ENCODE measurements around a stretch of chr10.

DNA sequence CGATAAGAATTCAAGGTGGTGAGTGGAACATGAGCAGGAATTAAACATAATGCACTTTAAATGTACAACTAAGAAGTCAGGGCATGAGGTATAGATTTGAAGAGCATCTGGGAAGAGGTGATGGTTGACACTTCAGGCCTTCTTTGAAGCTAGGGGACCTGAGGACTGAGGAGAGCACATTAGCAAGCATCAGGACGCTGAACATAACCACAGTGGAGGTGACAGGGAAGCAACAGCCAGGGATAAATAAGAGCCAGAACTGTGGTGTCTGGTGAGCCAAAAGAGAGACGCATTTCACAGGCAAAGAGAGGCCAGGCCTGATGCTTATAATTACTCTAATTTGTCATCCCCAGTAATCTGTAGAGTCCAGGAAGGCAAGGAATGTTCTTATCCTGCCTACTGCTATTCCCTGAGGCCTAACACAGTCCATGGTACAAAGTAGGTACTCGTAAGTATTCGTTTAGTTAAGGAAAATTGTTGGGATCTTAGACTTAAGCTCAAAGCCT, 10.4 kb upstream of the FAS start:
- PRO-cap, result no peak
- RAMPAGE, long total RNA, 4 experiments, result no peak in any of the 4 experiments

DNA sequence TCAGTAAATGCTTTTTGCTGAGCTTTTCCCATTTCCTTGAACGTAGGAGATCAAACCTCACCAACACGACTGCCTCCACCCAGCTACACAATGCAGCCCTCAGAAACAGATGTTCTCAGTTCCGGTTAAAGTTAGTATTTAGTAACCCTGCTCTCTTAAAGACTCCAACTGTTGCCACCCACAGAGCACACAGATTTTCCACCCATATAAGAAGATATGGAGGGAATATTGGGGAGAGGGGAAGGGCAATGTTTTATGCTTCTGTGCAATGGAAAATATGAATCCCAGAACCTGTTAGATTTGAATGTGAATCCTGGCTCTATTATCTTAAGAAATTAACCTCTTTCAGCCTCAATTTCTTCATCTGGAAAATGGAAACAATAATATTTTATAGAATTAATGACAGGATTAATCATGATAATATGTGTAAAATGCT, 96.8 kb downstream of the FAS start:
- PRO-cap, result no peak
- RAMPAGE, long total RNA, 4 experiments, result no peak in any of the 4 experiments

- PRO-cap, result no peak
- RAMPAGE, long total RNA, 4 experiments, result no peak in any of the 4 experiments
These were observed 20.5 kb downstream of the IFIT3 start for GRCh38 chr10:89348266-89348775.

DNA sequence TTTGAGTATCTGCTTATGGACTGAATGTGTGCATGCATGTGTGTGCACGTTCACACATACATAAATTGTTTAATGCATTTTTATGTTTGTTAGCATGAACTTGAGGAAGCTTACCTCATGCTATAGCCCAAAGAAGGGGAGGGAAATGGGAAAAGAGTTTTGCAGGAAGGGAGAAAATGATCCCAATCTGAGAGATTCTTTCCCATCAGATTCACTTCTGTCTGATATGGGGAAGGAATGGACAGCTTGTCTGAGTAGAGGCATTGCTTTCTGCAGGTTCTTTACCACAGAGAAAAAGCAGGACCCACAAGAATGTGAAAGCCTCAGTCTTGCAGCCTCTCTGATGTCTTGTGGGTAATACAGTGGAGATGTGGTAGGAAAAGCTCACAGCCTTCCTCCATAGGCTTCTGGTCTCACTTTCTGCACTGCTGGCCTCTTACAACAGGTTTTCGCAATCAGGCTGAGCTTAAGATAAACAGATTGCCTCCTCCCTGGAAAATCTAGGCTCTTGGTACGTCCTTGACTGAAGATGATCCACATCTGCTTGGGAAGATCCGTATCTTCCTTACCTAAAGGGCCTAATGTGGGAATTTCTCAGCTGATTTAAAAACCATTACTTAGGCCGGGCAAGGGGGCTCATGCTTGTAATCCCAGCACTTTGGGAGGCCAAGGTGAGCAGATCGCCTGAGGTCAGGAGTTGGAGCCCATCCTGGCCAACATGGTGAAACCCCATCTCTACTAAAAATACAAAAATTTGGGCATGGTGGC, 592 bp downstream of the IFIT1 start:
- PRO-cap, result no peak
- RAMPAGE, long total RNA, 4 experiments, result no peak in any of the 4 experiments

- PRO-cap, result no peak
- RAMPAGE, long total RNA, 4 experiments, result no peak in any of the 4 experiments
These were observed 23.3 kb upstream of the SLC16A12 start for GRCh38 chr10:89558551-89559268.

GRCh38 chr10:89837324-89838445, 136.3 kb downstream of the KIF20B start:
- PRO-cap, result bidirectional peak, plus-strand start at chr10:89837798, minus-strand start at chr10:89837816
- RAMPAGE, long total RNA, 4 experiments, result no peak in any of the 4 experiments

- PRO-cap, result no peak
- RAMPAGE, long total RNA, 4 experiments, result no peak in any of the 4 experiments
These were observed 56.3 kb upstream of the PCGF5 start for GRCh38 chr10:91164272-91164381.

DNA sequence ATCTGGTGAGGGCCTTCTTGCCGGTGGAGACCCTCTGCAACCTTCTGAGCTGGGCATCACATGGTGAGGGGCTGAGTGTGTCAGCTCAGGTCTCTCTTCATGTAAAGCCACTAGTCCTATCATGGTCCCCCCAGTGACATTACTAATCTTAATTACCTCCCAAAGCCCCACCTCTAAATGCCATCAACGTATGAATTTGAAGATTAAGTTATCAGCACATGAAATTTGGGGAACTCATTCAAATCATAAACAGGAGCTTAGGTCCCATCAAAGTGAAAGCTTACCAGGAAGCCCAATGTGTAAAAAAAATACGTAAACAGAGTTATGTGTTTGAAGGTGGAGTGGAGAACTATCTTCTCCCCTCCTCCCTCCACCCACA, 19.3 kb upstream of the PCGF5 start:
- PRO-cap, result no peak
- RAMPAGE, long total RNA, 4 experiments, result no peak in any of the 4 experiments

DNA sequence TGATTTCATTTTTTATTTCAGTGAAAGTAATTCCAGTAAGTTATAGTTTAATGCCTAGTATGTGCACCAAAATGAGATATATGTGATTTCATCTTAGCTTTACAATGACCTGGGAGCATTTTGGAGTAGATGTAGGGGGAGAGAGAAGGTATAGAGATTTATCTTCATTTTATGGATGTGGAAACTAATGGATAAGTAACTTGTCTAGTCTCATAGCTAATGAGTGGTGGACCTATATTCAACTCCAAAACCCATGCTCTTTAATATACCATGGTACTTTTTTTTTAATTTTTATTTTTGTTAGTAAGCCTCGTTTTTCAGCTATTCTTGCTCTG, 3.2 kb downstream of the PCGF5 start:
- PRO-cap, result no peak
- RAMPAGE, long total RNA, 4 experiments, result no peak in any of the 4 experiments

GRCh38 chr10:91231619-91232919, 11.6 kb downstream of the PCGF5 start:
- PRO-cap, result no peak
- RAMPAGE, long total RNA, 4 experiments, result start-site peak on the plus strand in 1 of 4 experiments, at chr10:91231961-91232053 at its widest, 6 reads per replicate

DNA sequence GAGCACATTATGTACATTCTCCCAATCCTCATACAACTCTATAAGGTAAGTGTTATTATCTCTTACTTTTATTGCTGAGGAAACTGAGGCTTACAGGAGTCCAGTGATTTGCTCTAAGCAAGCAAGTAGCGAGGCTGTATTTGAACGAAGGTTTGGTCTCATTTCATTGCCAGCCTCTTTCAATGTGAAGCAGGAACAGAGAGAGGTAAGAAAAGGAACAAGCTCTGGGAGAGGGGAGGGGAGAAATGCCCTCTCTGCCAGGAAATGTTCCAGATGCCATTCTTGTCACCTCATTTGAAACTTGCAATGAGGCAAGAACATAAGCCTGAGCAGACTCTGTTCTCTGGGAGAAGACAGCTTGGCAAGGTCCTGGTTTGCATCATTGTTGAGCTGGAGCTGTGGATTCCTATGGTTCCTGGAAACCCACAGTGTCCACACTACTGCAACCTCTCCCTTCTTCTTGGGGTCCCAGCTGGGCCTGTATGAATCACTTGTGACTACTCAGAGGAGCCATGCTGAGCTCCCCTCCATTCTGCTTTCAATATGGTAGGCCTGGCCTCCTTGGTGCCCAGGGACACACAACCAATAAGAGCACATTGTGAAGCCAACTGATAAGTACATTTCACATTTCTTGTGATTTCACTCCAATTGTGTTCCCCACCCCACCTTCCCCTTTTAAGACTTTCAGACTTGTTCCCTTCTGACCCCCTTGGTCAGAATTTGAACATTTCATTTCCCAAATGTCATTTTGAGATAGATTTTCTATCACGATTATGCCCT, 60.8 kb upstream of the HECTD2 start:
- PRO-cap, result no peak
- RAMPAGE, long total RNA, 4 experiments, result no peak in any of the 4 experiments

GRCh38 chr10:91598523-91598983, 34.3 kb downstream of the PPP1R3C start:
- PRO-cap, result no peak
- RAMPAGE, long total RNA, 4 experiments, result no peak in any of the 4 experiments

GRCh38 chr10:91631101-91631614, 1.7 kb downstream of the PPP1R3C start:
- PRO-cap, result no peak
- RAMPAGE, long total RNA, 4 experiments, result no peak in any of the 4 experiments

DNA sequence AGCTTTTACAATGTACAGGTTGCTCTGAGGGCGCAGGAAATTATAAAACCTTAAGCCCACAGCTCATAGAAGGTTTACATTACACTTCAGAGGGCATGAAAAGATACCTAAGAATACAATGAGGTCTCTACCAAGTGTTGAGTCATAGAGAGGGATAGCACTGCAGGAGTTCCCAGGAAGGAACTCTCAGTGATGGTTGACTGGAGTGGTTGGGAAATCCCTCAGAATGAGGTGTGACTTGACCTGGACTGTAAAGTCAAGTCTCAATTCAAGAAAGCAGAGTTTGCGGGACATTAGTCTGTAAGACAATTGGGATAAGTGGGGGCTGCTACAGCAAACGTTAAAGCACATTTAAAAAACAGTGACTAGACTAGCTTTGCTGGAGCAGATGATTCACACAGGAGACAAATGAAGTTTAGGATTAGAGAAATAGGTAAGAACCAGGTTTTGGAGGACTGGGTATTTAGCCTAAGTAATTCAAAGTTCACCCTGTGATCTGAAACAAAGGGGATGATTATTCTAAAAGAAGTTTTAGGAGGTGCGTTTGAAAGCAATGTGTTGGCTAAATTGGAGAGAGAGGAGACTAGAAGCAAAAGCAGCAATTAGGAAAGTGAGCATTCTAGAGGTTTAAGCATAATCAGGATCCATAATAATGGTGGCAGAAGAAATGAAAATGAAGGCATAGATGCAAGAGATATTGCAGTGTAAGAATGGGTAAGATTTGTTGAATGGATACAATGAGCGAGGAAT, 22.1 kb downstream of the TNKS2 start:
- PRO-cap, result no peak
- RAMPAGE, long total RNA, 4 experiments, result start-site peak on the plus strand in 1 of 4 experiments, centred at positions 326 to 484 of the sequence, 5 to 6 reads per replicate

GRCh38 chr10:91908250-91909351, 685 bp downstream of the FGFBP3 start:
- PRO-cap, result bidirectional peak, plus-strand start at chr10:91909062, minus-strand start at chr10:91908897
- RAMPAGE, long total RNA, 4 experiments, result no peak in any of the 4 experiments

- PRO-cap, result no peak
- RAMPAGE, long total RNA, 4 experiments, result no peak in any of the 4 experiments
These were observed 51.0 kb downstream of the BTAF1 start for GRCh38 chr10:91974569-91974912.

DNA sequence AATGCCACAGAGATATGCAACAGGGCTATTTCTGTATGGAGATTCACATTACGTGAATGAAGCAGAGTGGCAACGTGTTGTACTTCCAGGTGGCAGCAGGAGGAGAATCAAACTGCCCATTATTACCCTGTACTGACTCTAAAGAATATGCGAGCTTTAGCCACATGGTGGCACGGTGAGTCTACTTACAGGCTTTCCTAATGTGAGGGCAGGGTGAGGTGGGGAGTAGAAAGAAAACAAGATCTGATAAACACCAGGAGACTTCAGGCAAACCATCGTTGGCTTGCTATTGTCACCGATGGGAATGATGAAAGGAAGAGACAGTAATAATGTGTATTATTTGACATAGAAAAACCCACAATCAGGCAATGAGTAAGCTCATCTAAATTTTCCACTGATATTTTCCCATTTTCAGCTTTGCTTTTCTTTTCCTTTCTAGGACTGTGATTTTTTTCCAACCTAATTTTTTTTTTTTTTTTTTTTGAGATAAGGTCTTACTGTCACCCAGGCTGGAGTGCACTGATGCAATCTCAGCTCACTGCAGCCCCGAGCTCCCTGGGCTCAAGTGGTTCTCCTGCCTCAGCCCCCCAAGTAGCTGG, 164.3 kb downstream of the BTAF1 start:
- PRO-cap, result no peak
- RAMPAGE, long total RNA, 4 experiments, result no peak in any of the 4 experiments

DNA sequence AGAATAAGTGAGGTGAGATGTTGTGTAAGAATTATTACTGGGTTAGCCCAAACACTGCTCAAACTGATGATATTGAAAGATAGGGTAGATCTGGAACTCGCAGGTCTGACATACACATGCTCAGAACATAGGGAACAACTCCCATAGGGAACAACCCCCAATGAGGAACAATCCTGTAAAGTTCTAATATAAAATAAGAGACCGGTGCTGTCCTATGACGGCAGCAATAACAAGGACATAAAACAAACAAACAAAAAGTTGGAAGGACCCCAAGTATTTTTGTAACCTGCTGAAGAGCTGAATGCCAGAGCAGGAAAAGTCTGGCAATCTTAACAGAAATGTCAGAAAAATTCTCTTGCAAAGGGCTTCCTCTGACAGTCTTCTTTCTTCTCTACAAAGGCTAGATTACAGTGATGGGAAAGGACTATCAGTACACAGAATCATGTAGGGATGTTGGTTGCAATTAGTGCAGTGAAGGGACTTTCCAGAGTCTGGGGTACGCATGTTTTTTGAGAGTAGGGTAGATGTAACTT, 35.6 kb downstream of the IDE start:
- PRO-cap, result no peak
- RAMPAGE, long total RNA, 4 experiments, result no peak in any of the 4 experiments

- PRO-cap, result unidirectional peak, minus-strand start at chr10:92695970
- RAMPAGE, long total RNA, 4 experiments, result no peak in any of the 4 experiments
These were observed 6.3 kb downstream of the HHEX start for GRCh38 chr10:92695849-92696587.

DNA sequence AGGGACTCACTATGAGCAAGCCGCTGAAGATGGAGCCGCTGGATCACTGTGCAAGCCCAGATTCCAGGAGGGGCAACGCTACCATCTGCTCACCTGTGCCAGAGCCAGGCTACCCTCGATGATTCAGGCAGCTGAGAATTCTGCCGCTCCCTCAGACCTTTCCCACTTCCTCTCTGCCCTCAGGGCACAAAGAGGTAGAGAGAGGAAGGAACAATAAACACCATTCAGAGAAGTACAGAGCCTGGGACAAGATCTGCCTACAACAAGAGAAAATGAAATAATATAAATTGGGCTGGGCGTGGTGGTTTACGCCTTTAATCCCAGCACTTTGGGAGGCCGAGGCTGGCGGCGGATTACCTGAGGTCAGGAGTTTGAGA, 98.1 kb downstream of the MYOF start:
- PRO-cap, result no peak
- RAMPAGE, long total RNA, 4 experiments, result no peak in any of the 4 experiments